ENCODE measurements around a stretch of chr10.

GRCh38 chr10:79192041-79192640, 123.4 kb downstream of the ZMIZ1 start:
- PRO-cap: no peak

DNA sequence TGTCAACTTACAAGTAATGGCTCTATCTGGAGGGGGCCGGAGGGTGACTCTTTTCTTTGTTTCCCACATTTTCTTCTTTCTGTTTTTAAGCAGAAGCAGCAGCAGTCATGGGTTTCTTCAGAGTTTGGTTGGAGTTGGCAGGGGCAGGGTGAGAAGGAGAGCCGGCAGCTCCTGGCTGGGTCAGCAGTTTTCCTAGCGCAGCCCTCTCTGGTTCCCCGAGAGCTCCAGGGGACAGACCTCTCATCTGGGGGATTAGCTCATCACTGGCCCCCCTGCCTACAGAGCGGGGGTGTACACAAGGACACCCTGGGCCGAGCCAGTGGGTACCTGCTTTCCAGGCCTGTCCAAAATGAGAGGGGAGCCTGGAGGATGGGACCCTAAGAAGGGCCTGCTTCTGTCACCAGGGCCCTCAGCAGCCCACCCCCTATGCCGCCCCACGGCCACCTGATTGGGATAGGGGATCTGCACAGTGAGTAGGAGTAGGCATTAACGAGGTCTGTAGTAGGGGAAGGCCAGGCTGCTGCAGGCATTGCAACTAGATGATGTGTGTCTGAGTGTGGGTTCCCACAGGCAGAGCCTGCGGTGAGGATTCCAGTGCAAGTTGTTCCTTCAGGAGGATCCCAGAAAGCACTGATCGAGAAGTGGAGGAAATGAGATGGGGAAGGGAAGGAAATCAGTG, 122.9 kb upstream of the PPIF start:
- PRO-cap: no peak

- PRO-cap: no peak
These were observed 117.8 kb upstream of the PPIF start for GRCh38 chr10:79229435-79229865.

DNA sequence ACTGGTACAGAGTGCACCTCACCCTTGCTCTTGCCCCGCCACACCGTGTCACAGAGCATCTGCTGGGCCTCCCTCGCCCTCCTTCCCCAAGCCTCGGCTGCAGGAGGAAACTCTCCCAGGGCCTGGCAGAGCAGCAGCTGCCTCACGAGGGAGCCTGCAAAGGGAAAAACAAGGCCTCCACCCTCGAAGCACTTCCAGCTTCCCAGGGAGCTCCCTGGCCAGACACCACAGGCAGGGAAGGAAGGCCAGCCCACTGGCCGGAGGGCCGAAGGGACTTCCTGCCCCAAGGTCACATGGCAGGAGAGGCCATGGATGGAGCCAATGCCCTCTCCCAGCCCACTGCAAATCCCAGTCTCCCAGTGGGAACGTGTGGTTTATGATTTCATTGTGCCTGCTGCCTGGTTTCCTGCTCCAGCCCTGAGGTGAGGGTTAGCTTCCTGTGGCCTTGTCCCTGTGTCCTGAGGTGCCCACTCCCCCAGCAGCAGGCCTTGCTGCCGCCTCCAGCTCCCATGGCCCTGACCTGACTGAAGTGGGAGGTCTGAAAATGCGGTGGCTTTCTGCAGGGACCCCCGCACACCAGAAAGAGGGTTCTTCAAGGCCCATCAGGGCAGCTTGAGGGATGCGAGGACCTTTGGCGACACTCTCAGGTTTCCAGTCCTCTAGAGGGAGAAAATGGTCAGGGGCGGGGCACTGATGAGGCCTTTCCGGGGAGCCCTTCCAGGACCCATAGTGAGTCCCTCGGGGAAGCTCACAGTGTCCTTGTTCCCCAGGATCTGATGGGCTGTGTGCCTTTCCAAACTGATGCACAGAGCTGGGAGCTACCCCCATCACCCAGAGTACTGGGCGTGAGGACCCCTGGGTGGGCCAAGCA, 100.4 kb upstream of the PPIF start:
- PRO-cap: no peak

GRCh38 chr10:79266443-79267474, 80.5 kb upstream of the PPIF start:
- PRO-cap: no peak

GRCh38 chr10:79275366-79275904, 71.8 kb upstream of the PPIF start:
- PRO-cap: no peak

- PRO-cap: no peak
These were observed 62.1 kb upstream of the PPIF start for GRCh38 chr10:79284837-79285884.

GRCh38 chr10:79296081-79296977, 50.9 kb upstream of the PPIF start:
- PRO-cap: no peak

DNA sequence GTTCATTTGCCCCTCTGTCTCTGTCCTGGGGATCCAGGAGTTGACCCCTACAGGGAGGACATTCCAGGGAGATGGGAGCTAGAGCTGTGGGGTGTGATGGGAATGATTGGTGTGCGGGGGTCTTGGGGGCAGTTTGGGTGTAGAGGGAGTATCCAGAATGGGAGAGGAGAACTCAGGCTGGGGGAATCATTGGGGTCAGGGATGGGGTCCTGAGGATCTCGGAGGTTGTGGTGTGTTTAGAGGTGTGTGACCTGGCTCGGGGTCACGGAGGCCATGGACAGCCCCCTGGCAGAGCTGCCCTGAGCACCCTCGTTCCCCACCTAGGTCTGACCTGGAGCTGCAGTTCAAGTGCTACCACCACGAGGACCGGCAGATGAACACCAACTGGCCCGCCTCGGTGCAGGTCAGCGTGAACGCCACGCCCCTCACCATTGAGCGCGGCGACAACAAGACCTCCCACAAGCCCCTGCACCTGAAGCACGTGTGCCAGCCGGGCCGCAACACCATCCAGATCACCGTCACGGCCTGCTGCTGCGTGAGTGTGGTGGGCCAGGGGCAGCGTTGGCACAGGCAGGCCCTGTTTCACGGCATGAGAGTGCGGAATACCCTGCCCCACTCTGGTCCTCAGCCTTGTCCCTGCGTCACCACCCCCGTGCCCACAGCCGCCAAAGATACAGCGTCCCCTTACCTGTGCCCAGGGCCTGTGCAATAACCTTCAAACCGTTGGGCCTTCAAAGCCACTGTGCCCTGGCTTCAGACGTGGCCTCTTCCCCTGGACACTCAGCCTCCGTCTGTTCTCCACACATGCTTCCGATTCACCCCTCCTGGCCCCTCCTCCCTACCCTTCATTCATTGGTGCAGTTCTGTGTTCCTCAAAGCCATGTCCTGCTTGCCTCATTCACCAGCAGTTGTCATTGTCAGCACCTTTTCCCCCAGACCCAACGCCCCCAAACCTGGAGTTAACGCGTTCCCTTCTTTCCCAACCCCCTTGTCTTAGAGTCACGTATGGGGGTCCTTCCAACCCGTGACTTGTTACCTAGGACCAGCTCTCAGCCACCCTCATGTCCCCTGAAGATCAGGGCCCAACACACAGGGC, 46.5 kb upstream of the PPIF start:
- PRO-cap: no peak

DNA sequence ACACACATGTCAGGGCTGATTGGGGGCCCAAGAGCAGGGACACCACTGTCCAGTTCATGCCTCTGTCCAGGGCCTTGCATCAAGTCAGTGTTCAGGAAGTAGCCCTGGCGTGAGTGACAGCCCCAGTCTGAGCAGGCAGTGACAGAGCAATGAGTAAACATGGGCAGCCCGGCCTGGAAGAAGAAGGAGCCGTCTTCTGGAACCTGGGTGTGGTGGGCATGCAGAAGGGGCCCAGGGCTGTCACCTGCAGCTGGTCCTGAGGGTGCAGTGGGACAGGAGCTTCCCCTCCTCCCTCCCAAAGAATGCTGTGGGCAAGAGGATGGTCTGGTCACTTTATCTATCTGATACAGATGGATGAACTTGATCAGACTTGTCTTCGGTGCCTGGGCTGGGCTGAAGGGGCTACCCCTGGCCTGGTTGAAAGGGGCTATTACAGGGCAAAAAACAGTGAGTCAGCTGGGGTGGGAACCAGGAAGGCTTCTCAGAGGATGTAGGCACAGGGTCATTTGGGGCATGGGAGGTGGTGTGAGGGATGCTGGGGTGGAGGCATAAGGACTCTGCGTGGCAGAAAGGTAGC, 42.7 kb upstream of the PPIF start:
- PRO-cap: no peak

- PRO-cap: no peak
These were observed 41.1 kb upstream of the PPIF start for GRCh38 chr10:79306185-79306630.

- PRO-cap: unidirectional peak, plus-strand start at chr10:79317374
These were observed 30.4 kb upstream of the PPIF start for GRCh38 chr10:79316571-79317473.

DNA sequence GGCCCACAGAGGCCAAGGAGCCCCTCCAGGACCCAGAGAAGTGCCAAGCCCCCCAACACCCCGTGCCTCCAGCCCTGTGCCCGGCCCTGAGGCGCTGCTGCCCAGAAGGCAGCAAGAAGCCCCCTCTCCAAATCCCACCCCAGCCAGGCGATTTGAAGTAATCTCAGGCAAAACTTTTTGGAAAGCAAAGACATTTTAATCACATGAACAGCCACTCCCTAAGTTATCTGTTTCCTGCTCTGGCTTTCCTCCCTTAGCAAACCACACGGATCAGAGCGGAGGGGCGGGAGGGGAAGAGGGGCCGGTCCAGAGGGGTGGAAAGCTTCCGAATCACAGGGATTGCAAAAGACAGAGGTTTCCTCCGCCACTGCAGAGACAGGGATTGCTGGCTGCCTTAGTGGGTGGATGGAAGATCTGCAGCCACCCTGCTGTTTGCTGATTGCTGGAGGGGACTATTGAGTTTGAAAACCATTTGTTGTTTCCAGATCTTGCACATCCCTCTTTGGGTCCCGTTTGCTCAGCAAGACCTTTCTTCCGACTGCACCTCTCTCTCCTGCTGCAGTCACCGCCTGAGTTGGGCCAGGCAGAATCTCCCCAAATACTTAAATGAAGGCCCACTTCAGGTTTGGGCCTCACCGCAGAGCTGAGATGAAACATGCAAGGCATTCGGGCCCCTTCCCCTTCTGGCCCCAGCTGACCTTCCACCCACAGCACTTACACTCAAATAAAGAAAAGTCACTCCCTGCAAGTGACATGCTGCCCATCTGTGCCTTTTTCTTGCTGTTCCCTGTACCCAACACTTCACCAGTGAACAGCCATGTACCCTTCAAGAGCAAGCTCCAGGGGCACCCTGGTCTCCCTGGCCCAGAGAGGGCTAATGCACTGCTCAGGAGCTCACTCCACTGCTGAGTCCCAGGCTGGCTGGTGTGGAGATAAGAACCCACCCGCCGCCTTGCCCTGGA, 41.0 kb downstream of the ZCCHC24 start:
- PRO-cap: no peak

DNA sequence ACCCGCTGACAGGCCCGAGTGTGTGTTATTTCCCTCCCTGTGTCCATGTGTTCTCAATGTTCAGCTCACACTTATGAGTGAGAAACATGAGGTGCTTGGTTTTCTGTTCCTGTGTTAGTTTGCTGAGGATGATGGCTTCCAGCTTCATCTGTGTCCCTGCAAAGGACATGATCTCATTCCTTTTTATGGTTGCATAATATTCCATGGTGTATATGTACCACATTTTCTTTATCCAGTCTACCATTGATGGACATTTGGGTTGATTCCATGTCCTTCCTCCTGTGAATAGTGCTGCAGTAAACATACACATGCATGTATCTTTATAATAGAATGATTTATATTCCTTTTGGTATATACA, 33.7 kb downstream of the NUTM2B start:
- PRO-cap: no peak

DNA sequence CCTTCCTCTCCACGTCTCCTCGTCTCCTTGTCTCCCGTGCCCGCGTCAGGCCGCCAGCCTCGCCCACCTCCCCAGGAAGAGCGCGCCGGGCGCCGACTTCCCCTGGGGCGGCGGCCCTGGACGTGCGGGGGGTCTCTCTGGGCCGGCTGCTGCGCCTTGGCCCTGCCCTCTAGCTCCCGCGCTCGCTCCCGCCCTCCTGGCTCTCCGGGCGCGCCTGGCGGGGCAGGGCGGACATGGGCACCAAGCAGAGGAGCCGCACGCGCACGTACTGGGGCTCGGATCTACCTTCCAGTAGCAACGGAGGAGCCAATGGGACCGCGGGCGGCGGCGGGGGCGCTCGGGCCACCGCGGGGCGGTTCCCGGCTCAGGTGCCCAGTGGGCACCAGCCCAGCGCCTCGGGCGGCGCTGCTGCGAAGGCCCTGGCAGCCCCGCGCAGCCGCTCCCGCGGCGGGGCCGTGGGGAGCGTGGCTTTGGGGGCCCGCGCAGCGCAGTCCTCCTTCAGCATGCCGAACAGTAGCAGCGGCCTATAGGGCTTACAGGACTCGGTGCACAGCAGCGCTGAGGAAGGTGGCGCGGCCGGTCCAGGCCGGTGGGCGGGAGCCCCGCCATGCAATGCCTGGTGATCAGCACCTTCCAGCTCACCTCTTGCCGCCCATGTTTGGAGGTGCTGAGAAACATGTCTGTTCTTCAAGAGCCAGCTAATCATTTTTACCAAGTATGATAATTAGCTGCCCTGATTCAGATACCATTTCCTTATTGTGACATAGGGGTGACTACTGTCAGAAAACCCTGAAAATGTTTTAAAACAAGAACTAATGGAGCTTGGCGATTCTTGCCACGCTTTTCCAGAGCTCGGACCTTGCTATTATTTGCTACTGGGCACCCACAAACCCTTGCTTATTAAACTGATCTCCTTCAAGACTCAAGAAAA, 33.3 kb upstream of the SFTPD start:
- PRO-cap: no peak

DNA sequence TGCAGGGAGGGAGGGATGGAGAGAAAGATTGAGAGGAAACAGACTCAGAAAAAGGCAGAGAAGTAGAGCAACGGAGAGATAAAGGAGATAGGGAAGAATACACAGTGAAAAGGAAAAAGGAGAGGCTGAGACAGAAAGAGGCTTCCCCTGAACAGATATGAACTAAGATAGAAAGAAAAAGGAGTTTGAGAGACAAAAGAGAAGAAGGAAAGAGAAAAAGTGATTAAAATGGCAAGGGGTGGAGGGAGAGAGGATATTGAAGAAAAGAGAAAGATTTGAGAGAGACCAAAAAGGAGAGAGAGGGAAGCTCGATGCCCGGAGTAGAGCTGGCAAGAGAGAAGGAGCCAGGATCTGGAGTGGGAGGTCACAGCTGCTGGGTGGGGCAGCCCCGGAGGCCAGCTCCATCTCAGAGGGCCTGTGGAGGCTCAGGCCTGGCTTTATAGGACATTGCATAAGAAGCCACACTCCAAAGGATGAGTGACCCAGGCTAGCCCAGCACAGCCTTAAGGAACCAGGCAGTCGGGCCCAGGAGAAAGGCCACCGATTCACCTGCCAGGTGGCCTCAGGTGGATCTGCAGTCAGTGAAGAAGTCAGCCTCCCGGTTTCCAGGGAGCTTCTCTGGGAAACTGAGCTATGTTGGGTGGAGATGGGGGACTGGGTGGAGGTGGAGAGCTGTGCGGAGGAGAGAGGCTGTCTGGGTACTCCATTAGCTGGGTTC, 581 bp downstream of the PLAC9 start:
- PRO-cap: unidirectional peak, plus-strand start at position 469 of the sequence

GRCh38 chr10:80160492-80161193, 28.1 kb downstream of the PLAC9 start:
- PRO-cap: no peak

- PRO-cap: no peak
These were observed 18.0 kb downstream of the ANXA11 start for GRCh38 chr10:80187332-80187814.

DNA sequence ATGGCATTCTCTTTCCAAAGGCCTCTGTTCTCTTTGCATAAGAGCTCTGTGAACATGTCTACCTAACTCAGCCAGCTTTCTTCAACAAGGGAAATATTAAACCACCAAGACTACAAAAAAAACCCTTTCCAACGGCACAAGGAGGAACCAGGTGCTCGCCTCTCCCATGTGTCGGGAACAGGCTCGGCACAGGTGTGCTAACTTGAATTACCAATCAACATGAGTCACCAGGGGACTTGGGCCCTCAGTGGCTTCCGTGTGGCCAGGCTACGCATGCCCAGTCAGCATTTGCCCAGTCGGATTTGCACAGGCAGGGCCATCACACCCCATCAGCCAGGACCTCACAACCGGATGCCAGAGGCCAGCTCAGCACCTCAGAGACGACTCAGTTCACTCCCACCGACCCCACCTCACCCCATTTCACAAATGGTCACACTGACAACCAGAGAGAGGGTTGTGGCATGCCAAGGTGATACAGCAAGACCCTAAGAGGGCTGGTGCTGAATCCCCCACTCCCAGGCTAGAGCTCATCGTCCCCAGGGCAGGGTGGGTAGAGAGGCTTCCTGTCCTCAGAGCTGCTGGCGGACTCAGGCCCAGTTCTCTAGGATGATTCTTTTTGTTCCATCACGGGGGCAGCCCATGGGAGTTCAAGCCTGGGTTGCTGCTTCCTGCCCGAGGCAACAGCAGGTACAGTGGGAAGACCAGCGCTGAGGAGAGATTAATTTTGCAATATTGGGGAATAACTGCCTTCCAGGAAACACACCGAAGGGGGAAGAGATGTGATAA, 13.7 kb downstream of the ANXA11 start:
- PRO-cap: bidirectional peak, plus-strand start at position 346 of the sequence, minus-strand start at position 173 of the sequence

DNA sequence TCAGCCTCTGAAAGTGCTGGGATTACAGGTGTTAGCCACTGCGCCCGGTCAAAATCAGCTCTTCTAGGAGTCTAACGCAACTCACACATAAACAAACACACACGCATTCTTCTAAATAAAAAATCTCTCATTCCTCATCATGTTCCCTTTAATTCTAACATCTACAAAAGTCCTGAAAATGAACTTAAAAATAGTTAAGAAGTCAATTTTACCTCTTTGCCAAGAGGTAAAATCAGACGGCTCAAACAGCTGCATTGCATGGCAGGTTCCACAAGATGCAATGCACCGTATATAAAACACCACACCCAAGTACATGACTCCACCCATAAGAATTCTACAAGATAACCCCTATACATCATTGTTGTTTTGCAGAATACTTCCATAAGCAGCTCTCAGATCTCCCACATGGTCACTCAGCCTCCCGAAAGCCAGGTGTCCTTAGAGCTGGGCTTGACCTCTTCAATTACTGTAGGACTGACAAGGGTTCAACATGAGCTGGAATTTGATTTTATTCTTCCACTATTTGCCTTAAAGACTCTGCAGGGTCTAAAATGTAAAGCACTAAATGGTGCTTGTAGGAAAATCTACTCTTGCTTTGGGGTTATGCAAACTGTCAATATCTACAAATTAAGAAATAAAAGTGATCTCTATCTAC, 3.3 kb downstream of the MAT1A start:
- PRO-cap: no peak

Data from ileum (tissue), 1 donor.